ENCODE data around the genes COA7, DMRTB1, DHCR24 and BSND.

GRCh38 chr1:52697823-52698687, at the start of gene COA7:
Gene COA7 (minus strand): TSS chr1:52698347.
- RRBS = 2% methylated on average over 15 of the region's 66 CpGs

DNA sequence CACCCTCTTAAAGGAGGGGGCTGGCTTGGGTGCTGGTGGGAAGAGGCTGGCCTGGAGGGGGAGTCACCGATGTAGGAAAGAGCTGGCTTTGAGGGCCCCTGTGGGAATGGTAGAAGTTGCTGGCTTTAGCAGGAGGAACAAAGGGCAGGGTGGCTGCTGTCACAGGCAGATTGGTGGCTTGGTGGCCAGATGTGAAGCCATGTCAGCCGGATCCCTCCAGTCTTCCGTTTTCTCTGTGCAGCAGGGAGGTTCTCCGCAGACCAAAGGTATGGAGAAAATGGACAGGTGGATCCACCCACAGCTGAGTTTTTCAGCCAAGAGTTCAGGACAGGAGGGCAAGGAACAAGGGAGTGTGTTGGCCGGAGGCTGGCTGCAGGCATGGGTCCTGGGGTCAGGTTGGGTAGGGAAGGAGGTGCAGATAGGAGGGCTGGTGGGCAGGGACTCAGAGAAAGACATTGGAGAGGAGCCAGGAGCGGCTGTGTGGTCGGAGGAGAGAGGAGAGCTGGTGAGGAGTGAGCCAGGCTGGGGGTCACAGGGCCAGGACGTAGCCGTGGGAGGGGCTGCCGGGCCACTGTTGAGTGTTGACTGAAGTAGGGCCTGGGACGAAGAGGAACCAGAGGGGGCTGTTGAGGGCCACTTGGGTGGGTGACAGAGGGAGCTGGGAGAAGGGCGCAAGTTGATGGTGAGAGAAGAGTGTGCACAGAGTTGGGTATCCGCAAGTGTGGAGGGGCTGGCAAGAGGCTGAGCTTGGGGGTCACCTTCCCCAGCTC, 21.5 kb downstream of the PODN start:
- RRBS = no CpG with 5 or more reads among the region's 13 CpGs

GRCh38 chr1:53126111-53126423, 16.4 kb downstream of the SLC1A7 start:
- RRBS = no CpG with 5 or more reads among the region's 4 CpGs

GRCh38 chr1:53434247-53435207, 24.7 kb upstream of the DMRTB1 start:
- RRBS = no CpG with 5 or more reads among the region's 16 CpGs

DNA sequence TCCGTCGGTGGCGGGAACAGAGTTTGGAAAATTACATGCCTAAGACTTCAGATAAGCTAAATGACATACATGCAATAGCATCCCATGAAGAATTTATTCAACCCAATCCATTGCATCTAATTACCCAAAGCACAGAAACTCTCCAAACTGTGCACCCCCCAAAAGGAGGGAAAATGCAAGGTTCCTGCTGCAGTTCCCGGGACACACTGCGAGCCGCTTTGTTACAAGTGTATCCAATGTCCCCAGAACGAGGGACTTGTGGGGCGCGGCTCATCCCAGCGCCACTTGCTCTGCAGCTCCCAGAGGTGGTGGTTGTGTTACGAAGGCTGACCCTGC, at the start of gene DMRTB1:
DMRTB1 (plus strand) TSS at position 284 of the 336 bp plus-strand sequence.
- RRBS = no CpG with 5 or more reads among the region's 11 CpGs

DNA sequence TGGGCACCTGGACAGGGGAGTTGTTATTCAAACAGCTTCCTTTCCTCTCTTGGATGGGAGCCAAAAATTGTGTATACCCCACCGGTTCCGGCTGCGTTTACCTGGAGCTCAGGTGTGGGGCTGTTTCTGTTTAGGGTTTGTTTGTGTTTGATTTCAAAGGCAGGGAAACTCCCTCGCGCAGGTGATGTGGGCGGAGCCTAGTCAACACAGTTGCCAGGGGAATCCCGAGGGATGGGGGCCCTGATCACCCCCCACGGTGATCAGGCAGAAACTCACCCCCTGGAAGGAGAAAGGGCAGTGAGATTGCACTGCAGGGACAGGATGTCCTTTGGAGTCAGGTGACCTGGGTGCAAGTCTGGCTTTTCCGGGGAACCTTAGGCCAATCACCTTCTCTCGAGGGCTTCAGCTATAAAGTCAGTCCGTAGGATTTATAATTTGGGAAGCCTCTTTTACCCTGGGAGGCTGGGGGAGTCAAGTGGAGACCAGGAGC, 28.3 kb downstream of the CDCP2 start:
- RRBS = no CpG with 5 or more reads among the region's 11 CpGs

DNA sequence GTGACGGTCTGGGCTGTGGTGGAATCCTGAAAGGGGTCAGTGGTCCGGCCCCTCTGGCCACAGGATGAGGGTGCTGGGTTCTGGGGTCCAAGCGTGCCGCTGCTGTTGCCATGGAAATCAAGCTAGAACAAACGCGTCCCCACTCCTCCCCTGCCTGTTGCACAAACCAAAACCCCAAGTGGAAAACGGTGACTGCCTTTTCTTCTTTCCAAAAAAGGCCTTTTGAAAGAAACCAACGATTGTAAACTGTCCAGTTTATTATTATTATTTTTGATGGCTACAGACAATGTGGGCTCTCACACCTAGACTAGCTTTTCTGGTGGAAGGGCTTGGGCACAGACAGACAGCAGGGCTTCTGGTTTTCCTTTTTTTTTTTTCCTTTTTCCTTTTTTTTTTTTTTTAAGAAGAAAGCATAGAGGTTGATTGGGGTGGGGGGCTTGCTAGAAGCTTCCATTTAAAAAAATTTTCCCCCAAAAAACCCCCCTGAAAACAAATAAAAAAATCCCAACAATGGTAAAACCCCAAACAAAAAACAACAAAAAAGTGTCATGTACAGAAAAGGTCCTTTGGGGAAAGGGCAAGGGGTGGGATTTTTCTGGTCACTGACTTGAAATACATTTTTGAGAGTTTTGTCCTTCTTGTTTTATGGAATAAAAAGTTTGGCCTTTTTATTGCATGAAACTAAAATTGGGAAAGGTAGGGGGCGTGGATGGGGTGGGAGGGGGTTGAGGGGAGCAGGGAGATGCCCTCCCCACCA, 26.5 kb downstream of the MRPL37 start:
- RRBS = 59% methylated on average over 2 of the region's 9 CpGs

DNA sequence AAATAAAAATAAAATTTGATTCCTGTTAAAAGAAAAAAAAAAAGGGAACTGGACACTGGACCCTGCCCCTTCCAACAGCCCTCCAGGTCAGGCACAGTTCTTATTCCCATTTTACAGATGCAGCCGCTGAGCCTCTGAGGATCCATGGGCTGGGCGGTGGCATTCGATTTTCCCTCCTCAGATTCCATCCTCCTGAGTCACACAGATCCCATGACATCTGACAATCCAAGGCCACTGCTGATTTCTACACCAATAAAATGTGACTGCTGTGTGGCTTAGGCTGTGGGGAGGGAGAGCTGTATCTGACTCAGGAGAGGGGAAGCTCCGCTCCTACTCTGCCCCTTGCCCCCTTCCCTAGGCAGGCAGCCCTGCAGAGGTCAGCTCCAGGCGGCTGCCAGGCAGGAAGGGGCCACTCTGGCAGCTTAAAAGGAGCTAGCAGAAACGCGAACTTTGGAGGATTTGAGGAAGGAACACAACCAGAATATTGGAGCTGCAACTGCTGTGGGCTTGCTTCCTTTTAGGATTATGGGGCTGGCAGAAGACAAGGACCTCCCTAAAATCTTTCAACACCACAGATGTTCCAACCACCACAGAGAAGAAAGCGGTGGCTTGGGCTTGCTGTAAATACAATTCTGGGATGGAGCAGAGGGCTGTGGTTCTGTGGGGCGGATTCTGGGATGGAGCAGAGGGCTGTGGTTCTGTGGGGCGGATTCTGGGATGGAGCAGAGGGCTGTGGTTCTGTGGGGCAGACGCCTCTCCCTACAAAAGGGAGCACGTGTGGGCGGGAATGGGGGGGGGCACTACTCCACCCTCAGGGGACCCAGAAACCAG, 50.0 kb downstream of the MRPL37 start:
- RRBS = no CpG with 5 or more reads among the region's 13 CpGs

GRCh38 chr1:54273772-54274212, 73.8 kb downstream of the MRPL37 start:
- RRBS = no CpG with 5 or more reads among the region's 5 CpGs

GRCh38 chr1:54356127-54357382, 156.6 kb downstream of the MRPL37 start:
- RRBS = 73% methylated on average over 4 of the region's 42 CpGs

DNA sequence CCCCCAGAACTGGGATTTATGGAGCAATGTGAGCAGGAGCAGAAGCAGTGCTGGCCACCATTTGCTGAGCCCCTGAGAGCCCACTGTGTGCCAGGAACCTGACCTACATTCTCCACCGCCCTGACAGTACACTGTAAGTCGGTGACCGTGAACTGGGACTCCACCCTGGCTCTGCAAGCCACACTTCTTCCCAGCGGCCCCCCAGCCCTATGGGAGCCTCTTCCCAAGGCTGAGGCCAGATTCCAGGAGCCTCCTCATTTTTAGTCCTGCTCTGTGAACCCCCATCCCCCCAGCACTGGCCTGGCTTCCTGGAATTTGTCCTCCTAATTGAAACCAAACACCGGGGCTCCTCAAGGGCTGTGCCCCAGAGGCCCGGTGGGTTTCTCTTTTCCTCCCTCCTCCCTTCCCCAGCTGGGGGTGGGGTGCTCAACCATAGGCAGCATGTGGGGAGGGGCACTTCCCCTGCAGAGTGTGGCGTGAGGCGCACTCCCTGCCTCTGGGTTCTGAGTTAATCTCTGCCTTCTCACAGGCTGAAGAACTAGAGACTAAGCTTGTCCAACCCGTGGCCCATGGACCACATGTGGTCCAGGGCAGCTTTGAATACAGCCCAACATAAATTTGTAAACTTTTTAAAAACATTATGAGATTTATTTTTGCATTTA, 67.6 kb upstream of the ACOT11 start:
- RRBS = no CpG with 5 or more reads among the region's 9 CpGs

- RRBS = 3% methylated on average over 16 of the region's 48 CpGs
These were observed 48.7 kb upstream of the ACOT11 start for GRCh38 chr1:54499212-54499832.

DNA sequence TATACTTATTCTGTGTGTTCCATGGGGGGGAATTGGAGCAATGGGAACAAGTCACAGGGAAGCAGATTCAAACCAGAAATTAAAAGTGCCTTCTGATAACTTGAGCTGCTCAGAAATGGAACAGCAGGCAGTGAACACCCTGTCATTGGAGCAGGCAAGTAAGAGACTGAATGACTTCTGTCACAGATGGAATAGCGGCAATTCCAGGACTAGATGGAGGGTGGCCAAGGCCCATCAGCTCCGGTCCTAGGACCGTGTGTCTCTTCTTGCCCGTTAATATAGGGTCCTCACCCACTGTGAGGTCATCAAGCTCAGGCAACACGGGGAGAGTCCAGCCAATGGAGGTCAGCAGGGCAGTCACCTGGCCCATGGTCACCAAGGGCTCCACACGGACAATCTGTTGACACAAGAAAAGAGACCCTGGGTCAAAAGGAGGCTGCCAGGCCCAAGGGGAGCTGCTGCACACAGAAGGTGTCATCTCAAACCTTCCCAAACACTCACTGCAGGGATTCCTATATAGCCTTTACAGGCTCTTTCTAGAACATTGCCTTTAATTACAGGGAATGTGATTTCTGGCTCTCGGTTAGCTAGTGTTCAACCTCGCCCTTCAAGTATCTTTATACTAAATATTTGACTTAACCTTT, 11.2 kb downstream of the DHCR24 start:
- RRBS = no CpG with 5 or more reads among the region's 8 CpGs

DNA sequence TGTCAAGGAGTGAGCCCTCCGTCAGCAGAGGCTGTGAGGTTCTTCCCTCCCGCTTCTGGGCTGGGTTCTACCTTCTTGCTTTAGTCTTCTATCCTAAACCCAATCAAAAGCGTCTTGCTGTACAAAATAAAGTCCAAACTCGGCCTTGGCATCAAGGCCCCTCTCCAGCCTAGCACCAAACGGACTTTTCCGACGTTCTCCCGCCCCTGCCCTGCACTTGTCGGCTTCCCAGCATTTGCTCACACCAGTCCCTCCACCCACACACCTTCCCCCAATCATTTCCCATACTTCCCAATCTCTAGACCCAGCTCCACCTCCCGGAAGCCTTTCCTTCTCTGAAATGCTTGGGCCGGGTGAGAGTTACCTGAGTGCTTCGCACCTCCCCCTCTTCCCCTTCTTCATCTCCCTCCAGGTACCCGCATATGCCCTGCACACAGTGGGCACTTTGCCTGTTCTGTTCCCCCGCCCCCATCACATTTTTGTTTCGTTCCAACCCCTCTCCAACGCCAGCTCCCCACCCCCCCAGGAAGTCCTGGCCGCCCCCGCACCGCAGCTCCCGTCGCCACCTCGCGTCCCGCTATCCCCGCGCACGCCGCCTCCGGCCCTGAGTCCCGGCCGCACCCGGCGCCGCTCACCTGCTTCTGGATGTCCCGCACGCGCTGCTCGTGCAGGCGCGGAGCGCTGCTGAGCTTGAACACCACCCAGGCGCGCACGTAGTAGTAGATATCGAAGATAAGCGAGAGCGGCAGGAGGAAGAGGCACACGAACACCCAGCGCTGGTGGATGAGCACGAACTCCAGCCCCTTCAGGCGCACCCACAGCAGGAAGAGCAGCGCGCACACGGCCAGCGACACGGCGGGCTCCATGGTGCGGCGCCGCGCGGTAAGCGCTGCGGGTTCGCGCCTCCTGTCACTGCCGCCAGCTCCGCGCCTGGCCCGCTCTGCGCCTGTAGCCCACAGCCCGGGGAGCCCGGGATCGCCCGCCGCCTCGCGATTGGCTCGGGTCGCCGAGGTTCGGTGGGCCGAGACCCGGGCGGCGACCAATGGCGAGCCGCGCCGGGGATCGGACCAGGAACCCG, at the start of gene DHCR24:
DHCR24 (minus strand) TSS at position 942 of the 1,078 bp plus-strand sequence.
- RRBS = 1% methylated on average over 12 of the region's 92 CpGs

DNA sequence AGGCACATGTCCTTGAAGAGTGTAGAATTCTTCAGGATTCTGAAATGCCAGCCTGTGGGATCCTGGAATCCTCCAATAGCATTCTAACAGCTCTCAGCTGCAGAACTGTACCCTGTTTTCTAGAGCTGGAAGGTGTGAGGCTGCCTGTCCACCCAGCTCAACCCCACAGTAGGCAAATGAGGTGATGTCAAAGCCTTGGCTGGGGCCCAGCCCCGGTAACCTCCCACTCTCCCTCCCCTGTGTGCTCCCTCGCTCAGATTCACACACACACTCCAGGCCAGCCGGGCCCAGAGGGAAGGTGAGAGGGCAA, at the start of gene BSND:
BSND (plus strand) TSS at position 290 of the 310 bp plus-strand sequence.
- RRBS = 45% methylated on average over 3 of the region's 3 CpGs

GRCh38 chr1:55064794-55065412, 25.6 kb downstream of the PCSK9 start:
- RRBS = no CpG with 5 or more reads among the region's 4 CpGs

GRCh38 chr1:55429305-55429644, 214.1 kb upstream of the USP24 start:
- RRBS = no CpG with 5 or more reads among the region's 3 CpGs

GRCh38 chr1:56256008-56256387, 323.4 kb downstream of the PLPP3 start:
- RRBS = no CpG with 5 or more reads among the region's 3 CpGs

DNA sequence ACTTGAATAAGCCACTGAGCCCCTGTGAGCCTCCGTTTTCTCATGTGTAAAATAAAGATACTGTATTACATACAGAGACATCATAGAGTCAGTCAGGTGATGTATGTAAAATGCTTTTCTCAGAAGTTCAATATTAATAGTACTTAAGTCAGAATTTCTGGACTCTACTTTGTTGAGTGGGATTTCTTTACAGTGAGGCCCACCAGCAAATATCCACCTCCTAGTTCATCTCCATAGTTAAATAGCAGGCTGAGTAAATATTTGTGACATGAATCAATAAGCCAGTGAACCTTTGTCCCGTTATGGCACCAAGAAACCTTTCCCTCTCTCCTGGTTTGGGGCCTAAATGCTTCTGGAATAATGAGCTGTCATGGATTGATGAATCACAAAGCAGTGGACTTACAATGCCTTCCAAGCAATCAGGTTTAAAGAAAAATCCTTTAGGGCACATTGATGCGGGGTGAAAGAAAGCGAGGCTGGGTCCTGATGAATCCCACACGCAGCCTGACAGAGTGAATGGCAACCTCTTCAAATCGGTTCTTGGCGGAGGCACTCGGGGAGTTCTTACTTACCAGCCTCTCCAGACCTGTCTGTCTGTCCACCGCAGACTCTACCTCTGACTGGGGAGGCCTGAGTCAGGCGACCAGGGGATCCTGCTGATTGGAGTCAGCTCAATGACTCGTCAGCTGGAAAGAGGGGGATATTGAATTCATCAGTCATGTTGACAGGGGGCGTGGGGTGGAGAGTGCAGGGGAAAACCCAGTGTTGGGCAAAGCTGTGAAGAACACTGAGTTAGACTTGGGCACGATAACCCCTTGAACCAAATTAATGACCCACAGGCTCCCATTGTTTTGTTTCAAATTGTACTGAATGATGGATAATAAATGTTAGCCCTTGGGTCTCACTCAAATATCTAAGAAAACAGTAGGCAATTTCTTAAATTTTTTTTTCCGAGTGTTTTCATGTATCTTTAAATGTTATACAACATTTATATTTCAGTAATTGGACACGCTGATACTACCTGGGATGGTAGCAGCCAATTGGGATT, 247.3 kb downstream of the PLPP3 start:
- RRBS = no CpG with 5 or more reads among the region's 15 CpGs

- RRBS = no CpG with 5 or more reads among the region's 12 CpGs
These were observed 167.7 kb downstream of the PLPP3 start for GRCh38 chr1:56411506-56412201.

Data from Jurkat, Clone E6-1 (cell line).